ENCODE measurements around the genes BTG2 and PIK3C2B.

DNA sequence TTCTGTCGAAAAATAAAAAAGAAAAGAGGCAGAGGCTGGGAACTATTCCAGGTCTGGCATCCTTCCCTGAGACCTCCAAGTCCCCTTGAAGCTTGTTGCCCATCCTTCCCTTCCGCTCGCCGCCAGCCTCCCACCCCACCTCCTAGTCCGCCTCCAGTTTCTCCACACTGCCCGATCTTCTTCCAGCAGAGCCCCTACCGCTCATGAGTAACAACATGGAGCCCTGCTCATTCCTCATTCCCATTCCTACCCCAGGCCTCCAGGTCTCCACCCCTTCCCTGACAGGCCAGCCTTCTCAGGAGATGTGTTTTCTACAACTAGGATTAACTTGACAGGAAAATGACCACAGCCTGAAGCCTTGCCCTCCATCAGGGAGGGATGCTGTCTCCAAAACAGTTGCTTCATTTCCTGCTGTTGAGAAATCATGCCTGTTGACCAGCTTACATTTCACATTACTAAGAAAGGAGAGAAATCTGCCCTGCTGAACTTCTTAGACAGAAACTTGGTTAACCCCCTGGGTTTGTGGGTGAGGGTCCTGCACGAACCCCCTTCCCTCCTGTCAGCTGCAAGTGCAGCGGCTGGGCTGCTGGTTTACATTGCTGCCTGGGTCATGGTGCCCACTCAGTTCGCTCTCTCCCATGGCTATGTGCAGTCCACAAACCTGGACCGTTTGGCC is 16.0 kb upstream of the CHI3L1 start:
- RRBS, 2 experiments = no CpG with 5 or more reads among the region's 11 CpGs
CAGE:
- cytosol, long polyA minus RNA = no peak
- cytosol, long polyA plus RNA = no peak
- long polyA plus RNA = no peak
- nucleus, long polyA minus RNA = no peak
- nucleus, long polyA plus RNA = no peak

GRCh38 chr1:203304751-203305433 is 427 bp upstream of the BTG2 start:
- RRBS, 2 experiments = 2 to 7% methylated on average over 14 to 17 of the region's 42 CpGs
CAGE:
- cytosol, long polyA minus RNA = no peak
- cytosol, long polyA plus RNA = no peak
- long polyA plus RNA = no peak
- nucleus, long polyA minus RNA = no peak
- nucleus, long polyA plus RNA = no peak

GRCh38 chr1:203305434-203305863 is at the start of gene BTG2:
TSS of gene BTG2 (plus strand) at chr1:203305519.
- RRBS, 2 experiments = 2% methylated on average over 21 to 23 of the region's 40 CpGs
CAGE:
- cytosol, long polyA minus RNA = no peak
- cytosol, long polyA plus RNA = start-site peak on the plus strand at chr1:203305515-203305520, 83 and 70 reads in 2 replicates
- long polyA plus RNA = no peak
- nucleus, long polyA minus RNA = no peak
- nucleus, long polyA plus RNA = no peak

- RRBS, 2 experiments = no CpG with 5 or more reads among the region's 1 CpG
CAGE:
- cytosol, long polyA minus RNA = no peak
- cytosol, long polyA plus RNA = no peak
- long polyA plus RNA = no peak
- nucleus, long polyA minus RNA = no peak
- nucleus, long polyA plus RNA = no peak
These were observed 777 bp downstream of the FMOD start for GRCh38 chr1:203350195-203350495.

GRCh38 chr1:203372734-203373078 is 21.8 kb upstream of the FMOD start:
- RRBS, 2 experiments = no CpG with 5 or more reads among the region's 3 CpGs
CAGE:
- cytosol, long polyA minus RNA = no peak
- cytosol, long polyA plus RNA = no peak
- long polyA plus RNA = no peak
- nucleus, long polyA minus RNA = no peak
- nucleus, long polyA plus RNA = no peak

- RRBS, 2 experiments = no CpG with 5 or more reads among the region's 4 CpGs
CAGE:
- cytosol, long polyA minus RNA = no peak
- cytosol, long polyA plus RNA = no peak
- long polyA plus RNA = no peak
- nucleus, long polyA minus RNA = no peak
- nucleus, long polyA plus RNA = no peak
These were observed 11.3 kb upstream of the PRELP start for GRCh38 chr1:203464272-203464725.

DNA sequence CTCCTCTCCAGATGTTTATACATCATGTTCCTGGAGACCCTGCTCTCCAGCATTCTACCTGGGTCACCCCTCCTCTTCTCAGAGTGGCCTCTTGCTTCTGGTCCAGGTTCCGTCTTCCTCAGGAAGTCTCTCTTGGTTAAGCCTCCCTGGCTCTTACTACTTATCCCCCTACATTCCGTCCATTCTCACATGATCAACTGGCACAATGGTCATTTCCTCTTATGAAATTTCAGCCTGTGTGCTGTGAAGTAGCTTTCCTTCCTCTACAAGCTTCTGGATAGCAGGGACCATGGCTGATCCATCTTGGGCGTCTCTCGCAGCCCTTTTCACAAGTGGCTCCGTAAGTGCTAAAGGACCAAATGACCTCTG is 33.9 kb upstream of the ATP2B4 start:
- RRBS, 2 experiments = no CpG with 5 or more reads among the region's 5 CpGs
CAGE:
- cytosol, long polyA minus RNA = no peak
- cytosol, long polyA plus RNA = no peak
- long polyA plus RNA = no peak
- nucleus, long polyA minus RNA = no peak
- nucleus, long polyA plus RNA = no peak

DNA sequence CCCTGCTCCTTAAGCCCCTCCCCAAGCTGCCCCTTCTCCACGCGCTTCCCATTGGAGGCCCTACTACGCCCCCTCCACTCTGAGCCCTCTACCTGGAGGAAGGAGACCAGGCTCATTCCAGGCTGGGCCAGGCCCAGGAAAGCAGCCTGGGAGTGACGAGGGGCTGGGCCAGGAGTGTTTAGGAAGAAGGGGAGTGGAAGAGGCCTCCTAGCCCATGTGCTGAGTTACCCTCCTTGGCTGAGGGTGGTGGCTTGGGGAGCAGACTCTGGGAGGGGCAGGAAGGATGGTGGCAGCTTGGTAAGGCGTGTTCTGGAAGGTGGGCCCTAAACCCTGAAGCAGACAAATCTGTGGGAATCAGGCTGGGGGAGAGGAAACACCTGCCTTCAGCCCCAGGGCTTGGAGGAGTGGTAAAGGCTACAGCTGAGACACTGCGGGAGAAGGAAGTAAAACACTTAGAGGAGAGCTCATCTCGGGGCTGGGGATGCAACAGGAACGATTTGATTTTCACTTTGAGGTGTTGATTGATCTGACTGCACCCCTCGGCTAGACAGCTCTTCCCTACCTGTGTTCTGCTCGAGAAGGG is 2.1 kb downstream of the ATP2B4 start:
- RRBS, 2 experiments = no CpG with 5 or more reads among the region's 10 CpGs
CAGE:
- cytosol, long polyA minus RNA = no peak
- cytosol, long polyA plus RNA = no peak
- long polyA plus RNA = no peak
- nucleus, long polyA minus RNA = no peak
- nucleus, long polyA plus RNA = no peak

DNA sequence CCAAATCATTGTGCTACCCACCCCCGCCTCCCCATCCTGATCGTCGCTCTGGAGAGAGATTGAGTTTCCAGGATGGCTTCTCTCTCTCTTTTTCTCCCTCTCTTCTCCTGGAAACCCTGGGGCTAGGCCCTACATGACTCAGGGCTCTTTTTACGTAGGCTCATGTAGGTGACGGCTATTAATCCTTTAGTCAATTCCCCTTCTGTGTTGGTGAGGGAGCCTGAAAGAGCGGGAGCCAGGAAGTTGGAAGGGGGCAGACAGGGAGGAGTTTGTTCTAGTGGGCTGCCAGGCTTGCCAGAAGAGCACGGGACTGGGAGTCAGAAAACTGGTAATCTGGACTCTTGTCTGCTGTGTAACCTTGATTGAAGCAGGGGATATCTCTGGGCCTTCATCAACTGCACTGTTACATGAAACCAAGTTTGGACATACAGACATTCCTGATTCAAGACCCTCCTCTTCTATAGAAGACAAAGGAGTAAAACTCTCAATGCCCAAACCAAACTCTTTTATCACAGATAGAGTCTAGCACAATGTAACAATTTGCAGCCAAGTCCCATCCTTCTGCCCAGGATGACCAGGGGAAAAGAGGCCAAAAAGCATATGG is 9.8 kb downstream of the ATP2B4 start:
- RRBS, 2 experiments = no CpG with 5 or more reads among the region's 7 CpGs
CAGE:
- cytosol, long polyA minus RNA = no peak
- cytosol, long polyA plus RNA = no peak
- long polyA plus RNA = no peak
- nucleus, long polyA minus RNA = no peak
- nucleus, long polyA plus RNA = no peak

DNA sequence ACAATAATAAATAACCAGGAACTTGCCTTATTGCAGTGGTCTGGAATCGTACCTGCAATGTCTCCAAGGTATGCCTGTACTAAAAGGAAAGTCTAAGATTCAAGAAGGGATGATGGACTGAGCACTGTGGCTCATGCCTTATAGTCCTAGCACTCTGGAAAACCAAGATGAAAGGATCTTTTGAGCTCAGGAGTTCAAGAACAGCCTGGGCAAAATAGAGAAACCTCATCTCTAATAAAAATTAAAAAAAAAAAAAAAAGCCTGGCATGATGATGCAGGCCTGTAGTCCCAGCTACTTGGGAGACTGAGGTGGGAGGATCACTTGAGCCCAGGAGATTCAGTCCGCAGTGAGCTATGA is 31.5 kb downstream of the ATP2B4 start:
- RRBS, 2 experiments = no CpG with 5 or more reads among the region's 2 CpGs
CAGE:
- cytosol, long polyA minus RNA = no peak
- cytosol, long polyA plus RNA = no peak
- long polyA plus RNA = no peak
- nucleus, long polyA minus RNA = no peak
- nucleus, long polyA plus RNA = no peak

DNA sequence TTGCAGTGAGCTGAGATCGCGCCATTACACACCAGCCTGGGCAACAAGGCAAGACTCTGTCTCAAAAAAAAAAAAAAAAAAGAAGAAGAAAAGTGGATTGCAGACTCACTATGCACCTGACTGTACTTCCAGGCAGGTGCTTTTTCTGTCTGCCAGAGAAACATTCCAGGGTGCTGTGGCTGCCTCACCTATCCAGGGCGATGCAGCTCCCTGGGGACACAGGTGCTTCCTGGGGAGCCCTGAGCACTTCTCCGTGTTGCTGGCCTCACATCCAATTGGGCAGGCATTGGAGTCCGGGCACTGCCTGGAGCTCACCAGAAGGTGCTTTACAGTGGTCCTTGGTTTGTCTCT is 35.5 kb upstream of the LAX1 start:
- RRBS, 2 experiments = no CpG with 5 or more reads among the region's 5 CpGs
CAGE:
- cytosol, long polyA minus RNA = no peak
- cytosol, long polyA plus RNA = no peak
- long polyA plus RNA = no peak
- nucleus, long polyA minus RNA = no peak
- nucleus, long polyA plus RNA = no peak

DNA sequence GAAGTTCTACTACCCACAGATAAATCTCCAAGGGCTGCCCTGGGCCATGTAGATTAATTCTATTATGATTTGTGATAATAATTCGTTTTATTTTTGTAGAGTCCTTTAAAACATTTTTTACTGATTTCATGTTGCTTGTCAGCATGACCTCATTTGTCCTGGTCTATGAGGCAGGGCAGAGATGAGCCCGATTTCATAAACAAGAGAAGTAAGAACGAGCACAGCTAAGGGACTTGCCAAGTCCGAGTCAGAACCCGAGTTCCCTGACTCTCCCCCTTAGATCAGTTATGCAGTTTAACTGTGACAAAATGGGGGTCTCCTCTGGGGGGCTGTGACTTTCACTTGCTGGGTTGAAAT is 31.1 kb upstream of the SOX13 start:
- RRBS, 2 experiments = no CpG with 5 or more reads among the region's 5 CpGs
CAGE:
- cytosol, long polyA minus RNA = no peak
- cytosol, long polyA plus RNA = no peak
- long polyA plus RNA = no peak
- nucleus, long polyA minus RNA = no peak
- nucleus, long polyA plus RNA = no peak

GRCh38 chr1:204198082-204199146 is 2.1 kb upstream of the KISS1 start:
- RRBS, 2 experiments = no CpG with 5 or more reads among the region's 19 CpGs
CAGE:
- cytosol, long polyA minus RNA = no peak
- cytosol, long polyA plus RNA = no peak
- long polyA plus RNA = no peak
- nucleus, long polyA minus RNA = no peak
- nucleus, long polyA plus RNA = no peak

GRCh38 chr1:204270912-204271510 is 57.2 kb upstream of the GOLT1A start:
- RRBS, 2 experiments = no CpG with 5 or more reads among the region's 4 CpGs
CAGE:
- cytosol, long polyA minus RNA = no peak
- cytosol, long polyA plus RNA = no peak
- long polyA plus RNA = no peak
- nucleus, long polyA minus RNA = no peak
- nucleus, long polyA plus RNA = no peak

DNA sequence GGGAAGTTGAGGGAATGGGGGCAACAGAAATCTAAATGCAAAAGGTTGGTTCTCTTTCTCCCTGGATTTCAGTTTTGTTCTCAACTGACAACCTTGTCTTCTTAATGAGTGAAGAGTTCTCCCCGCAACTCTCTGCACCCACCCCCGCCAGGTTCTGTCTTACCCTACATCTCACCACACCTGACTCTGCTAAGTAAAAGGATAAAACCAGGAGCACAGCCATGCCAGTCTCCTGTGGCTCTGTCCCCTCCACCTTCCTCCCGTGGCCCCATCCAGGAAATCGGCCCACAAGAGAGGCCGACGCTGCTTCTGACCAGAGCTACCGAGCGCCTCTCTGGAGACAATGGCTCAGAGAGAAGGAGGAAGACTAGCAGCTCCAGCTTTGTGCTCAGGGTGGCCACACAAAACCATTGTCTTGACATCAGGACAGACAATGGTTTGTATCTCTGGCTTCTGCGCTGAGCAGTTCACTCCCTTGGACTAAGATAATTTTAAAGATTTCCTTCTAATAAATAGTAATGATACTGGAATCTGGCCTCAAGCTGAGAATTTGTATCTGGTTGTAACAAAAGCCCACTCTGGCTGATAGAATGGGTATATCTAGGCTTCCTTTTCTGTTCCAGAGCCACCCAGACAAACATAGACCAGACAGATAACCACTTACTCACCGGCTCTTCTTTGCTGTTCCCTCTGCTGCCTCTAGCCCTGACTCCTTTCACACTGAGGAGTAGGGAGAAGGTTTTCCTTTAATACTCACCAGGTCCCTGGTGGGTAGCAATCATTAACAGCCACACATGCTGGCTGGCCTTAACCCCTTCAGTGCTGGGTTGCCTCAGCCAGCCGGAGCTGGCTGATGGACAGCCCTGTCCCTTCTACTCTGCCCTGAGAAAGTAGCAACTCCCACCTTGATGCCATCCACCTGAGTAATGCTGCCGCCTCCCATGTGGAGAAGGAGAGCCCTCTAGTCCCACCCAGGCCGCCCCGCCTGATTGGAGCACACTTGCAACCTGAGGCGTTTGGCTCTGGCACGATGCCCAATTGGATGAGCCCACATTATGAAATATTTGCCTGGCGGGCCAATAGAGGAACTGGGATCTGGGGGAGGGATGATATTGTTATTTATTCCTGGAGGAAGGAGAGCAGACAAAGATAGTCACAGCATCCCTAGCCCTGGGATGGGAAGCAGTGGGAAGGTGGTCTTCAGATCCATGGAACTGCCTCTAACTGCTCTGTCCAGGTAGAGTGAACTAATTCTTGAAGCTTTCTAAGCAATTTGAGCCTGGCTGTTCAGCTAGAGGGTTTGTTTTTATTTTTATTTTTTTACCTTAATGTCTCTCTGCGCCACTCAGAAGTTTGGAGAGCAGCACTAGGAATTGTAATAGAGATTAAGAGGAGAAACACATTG is 71.8 kb downstream of the PLEKHA6 start:
- RRBS, 2 experiments = 0 to 10% methylated on average over 1 of the region's 18 CpGs
CAGE:
- cytosol, long polyA minus RNA = no peak
- cytosol, long polyA plus RNA = no peak
- long polyA plus RNA = no peak
- nucleus, long polyA minus RNA = no peak
- nucleus, long polyA plus RNA = no peak

GRCh38 chr1:204332649-204333371 is 26.9 kb downstream of the PLEKHA6 start:
- RRBS, 2 experiments = no CpG with 5 or more reads among the region's 10 CpGs
CAGE:
- cytosol, long polyA minus RNA = no peak
- cytosol, long polyA plus RNA = no peak
- long polyA plus RNA = no peak
- nucleus, long polyA minus RNA = no peak
- nucleus, long polyA plus RNA = no peak

DNA sequence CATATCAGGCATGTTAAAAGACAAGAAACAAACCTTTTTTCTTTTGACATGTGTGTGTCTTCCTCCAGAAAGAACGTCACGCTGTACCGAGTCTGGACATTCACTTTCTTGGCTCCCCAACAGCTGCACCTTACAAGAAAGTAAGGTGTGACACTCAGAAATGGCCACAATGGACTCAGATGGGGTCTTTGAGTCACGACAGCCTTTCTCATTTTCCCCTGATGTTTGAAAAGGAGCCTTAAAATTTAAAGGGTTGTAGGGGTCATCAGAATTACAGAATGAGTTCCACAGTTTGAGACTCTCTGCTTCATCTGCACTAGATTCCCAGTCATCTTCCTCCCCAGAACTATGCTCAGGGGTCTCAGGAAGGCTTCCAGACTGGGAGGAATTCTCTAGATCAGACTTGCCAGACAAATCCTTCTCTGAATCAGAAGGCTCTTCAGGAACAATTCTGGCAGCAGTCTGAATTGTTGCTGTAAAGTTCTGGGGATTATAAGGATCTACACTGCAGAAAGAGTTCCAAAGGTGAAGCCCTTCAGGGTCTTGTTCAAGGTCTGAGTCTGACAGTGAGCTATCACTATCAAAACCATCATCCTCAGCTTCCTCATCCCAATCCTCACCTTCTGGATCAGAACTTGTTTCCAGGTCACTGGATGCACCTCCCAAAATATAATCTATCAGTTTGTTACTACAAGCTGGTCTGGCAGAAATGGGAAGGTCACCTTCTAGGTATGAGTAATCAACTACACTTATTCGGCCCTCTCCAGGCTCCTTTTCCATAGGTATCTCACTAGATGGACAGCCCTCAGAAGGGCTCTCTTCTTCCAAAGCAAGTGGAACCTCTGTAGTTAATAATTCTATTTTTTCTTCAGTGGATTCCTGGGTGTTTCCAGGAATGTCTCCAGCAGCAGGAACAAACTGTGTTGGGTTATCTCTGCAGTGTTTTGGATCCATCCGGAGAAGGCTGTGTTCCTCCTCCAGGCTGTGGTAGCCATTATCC is 1.9 kb downstream of the PPP1R15B start:
- RRBS, 2 experiments = no CpG with 5 or more reads among the region's 6 CpGs
CAGE:
- cytosol, long polyA minus RNA = no peak
- cytosol, long polyA plus RNA = no peak
- long polyA plus RNA = no peak
- nucleus, long polyA minus RNA = no peak
- nucleus, long polyA plus RNA = no peak

- RRBS, 2 experiments = no CpG with 5 or more reads among the region's 4 CpGs
CAGE:
- cytosol, long polyA minus RNA = no peak
- cytosol, long polyA plus RNA = no peak
- long polyA plus RNA = no peak
- nucleus, long polyA minus RNA = no peak
- nucleus, long polyA plus RNA = no peak
These were observed 14.4 kb upstream of the PPP1R15B start for GRCh38 chr1:204426092-204426344.

- RRBS, 2 experiments = no CpG with 5 or more reads among the region's 18 CpGs
CAGE:
- cytosol, long polyA minus RNA = no peak
- cytosol, long polyA plus RNA = no peak
- long polyA plus RNA = no peak
- nucleus, long polyA minus RNA = no peak
- nucleus, long polyA plus RNA = no peak
These were observed 29.1 kb downstream of the PIK3C2B start for GRCh38 chr1:204465166-204466225.

GRCh38 chr1:204493989-204494899 is at the start of gene PIK3C2B:
TSS of gene PIK3C2B (minus strand) at chr1:204494805.
- RRBS, 2 experiments = 2 to 3% methylated on average over 20 to 21 of the region's 75 CpGs
CAGE:
- cytosol, long polyA minus RNA = no peak
- cytosol, long polyA plus RNA = no peak
- long polyA plus RNA = start-site peak on the minus strand at chr1:204494596-204494822, 20 and 13 reads in 2 replicates
- nucleus, long polyA minus RNA = no peak
- nucleus, long polyA plus RNA = no peak

Data from HepG2 (cell line).